ENCODE data around the genes RAB9B, H2BW1, ZCCHC18 and IL1RAPL2.

DNA sequence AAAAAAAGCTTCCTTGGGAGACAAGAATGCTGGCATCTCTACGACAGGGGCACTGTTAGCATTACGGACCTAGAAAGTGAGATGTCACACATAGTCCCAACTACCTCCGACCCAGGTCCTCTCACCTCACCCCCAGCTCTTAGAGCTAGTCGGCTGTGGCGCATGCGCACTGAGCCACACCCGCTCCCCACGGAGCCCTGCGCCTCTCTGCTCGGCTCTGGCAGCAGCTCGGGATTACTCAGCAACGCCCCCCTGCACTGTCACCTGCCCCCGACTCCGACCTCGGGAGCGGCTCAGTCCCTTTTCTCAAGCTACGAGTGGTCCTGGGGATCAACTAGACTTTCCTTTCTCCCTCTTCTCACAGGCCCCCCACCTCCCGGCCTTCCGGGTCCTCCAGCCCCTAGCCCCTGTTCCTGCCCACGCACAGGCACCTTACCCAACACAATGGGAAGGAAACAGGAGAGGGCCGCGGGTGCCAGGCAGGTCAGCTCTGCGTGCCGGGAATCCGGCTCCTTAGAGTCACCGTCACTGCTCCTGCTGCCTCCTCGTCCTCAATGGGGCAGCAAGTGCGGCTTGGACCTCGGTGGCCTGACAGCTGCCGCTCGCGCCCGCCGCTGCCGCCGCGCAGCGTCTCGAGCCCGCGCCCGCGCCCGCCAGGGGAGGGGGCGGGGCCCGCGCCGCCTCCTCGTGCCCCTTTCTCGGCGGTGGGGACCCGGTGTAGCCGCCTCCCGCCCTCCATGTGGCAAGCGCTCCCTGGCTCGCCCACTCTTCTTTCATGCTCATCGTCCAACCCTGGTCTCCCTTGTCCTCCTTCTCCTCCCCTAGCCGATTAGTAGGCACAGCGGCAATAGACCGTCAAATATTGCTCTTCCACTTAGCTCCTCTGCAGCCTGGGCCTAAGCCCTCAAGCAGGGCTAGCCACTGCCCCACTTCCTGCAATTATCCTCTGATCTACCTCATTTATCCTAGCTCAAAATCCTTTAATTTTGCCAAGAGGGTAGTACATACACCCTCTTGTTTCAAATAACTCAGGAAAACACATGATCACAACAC is at the start of gene RAB9B:
RAB9B (minus strand) TSS at position 634 of the 1,053 bp plus-strand sequence.
- RRBS: no CpG with 5 or more reads among the region's 60 CpGs

DNA sequence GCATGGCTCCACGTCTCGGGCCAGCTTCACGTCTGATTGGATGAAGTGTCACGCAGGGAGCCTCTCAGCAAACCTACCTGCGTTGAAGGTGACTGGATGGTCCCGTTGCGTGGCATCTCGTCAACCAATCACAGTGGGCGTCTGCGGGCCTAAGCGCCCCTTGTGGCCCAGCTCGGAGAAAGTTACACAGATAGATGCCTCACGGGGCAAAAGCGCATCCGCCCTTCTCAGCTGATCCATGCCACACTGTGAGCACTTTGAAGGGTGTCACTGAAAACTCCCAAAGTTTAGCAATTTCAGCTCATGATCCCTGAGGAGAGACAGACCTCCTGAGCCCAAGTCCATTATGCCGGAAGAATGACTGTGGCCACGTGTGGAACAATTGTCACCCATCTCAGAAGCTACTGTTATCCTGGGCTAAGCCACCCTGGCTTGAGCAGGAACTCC is at the start of gene H2BW1:
H2BW1 (minus strand) TSS at position 52 of the 447 bp plus-strand sequence.
- RRBS: no CpG with 5 or more reads among the region's 17 CpGs

- RRBS: 4% methylated on average over 24 of the region's 83 CpGs
These were observed at the start of gene ZCCHC18 for GRCh38 chrX:104112127-104113117. ZCCHC18 (plus strand) TSS chrX:104112523.

- RRBS: no CpG with 5 or more reads among the region's 12 CpGs
These were observed 23.6 kb downstream of the FAM199X start for GRCh38 chrX:104189547-104190523.

DNA sequence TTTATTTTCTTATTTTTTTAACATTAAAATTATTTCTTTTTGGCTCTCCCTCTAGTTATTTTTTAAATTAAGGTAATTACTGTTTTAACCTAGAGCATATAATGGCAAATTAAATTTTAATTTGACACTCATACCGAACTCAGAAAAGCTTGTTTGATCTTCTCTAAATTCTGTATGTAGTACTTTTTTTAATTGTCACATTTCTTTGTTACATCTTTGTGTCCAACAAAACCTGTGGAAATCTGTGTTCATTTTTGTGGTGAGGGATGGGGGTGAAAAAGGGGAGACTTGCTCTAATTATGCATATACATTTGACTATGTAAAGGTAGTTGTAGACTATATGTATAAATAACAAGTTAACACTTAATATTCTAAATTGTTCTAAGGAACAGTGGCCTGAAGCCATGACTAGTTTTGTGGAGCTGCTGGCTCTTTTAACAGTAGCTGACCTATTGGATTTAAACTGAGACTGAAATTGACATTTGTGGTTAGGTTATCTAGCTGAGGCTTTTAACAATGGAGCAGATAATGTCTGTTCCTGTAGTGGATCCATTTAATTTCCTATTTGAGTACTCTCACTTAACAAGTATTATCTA is 27.9 kb downstream of the FAM199X start:
- RRBS: no CpG with 5 or more reads among the region's 1 CpG

GRCh38 chrX:104347852-104348333 is 93.2 kb upstream of the ESX1 start:
- RRBS: no CpG with 5 or more reads among the region's 4 CpGs

DNA sequence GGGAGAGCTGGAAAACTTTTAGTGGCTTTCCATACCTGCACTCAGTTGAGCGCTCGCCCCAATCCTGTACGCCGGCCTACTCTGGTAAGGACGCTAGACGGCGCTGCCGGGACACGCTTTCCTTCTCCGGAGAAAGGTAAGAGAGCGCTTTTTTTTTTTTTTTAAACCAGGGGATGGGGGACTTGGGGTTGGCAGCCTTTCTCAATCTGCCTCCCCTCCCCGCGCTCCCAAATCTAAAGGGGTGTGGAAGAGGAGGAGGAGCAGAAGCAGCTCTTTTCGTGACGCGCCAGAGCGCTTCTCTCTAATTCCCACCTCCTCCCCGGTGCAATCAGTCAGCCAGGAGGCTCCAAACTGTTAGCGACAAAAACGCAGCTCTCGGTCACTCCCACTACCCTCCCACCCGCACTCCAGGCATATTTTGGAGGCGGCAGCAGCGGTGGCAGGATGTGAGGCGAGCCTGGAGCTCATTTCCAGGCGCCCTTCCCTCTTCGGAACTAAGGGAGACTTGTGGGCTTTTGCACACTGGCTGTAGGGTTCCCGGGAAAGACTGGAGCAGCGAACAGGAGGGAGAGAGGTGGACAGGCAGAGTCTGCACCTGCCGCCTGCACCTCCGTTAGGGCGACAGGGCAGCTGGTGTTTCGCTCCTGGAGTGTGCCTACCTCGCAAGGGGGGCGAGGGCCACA is at the start of gene IL1RAPL2:
IL1RAPL2 (plus strand) TSS at position 331 of the 683 bp plus-strand sequence.
- RRBS: no CpG with 5 or more reads among the region's 35 CpGs

GRCh38 chrX:106169408-106169877 is 1.3 kb downstream of the PWWP3B start:
- RRBS: no CpG with 5 or more reads among the region's 3 CpGs

DNA sequence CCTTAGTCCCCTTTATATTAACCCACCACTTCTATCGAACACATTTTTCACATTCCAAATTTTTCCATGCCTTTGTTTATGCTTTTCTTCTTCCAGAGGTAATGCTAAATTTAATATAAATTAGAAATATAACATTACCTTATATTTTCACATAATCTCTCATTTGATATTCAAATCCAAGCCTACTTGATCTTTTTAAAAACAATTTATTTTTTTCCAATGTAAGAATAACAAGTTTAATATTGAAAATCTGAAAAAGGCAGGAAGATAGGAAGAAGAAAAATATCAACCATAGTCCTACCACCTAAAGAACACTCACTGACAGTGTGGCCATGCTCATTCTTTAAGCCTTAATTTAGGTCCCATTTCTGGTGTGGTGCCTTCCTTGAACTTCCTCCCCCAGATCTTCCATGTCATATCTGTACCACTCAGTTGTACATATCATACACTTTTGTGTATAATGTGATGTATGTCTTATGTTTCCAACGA is 20.4 kb downstream of the CLDN2 start:
- RRBS: no CpG with 5 or more reads among the region's 2 CpGs

- RRBS: no CpG with 5 or more reads among the region's 23 CpGs
These were observed 26.7 kb downstream of the PRPS1 start for GRCh38 chrX:107654671-107655690.

- RRBS: no CpG with 5 or more reads among the region's 11 CpGs
These were observed 45.9 kb downstream of the PRPS1 start for GRCh38 chrX:107673884-107674928.

- RRBS: no CpG with 5 or more reads among the region's 6 CpGs
These were observed 62.2 kb downstream of the TSC22D3 start for GRCh38 chrX:107713359-107713862.

GRCh38 chrX:107774689-107775492 is 696 bp downstream of the TSC22D3 start:
- RRBS: 100% methylated on average over 5 of the region's 32 CpGs

DNA sequence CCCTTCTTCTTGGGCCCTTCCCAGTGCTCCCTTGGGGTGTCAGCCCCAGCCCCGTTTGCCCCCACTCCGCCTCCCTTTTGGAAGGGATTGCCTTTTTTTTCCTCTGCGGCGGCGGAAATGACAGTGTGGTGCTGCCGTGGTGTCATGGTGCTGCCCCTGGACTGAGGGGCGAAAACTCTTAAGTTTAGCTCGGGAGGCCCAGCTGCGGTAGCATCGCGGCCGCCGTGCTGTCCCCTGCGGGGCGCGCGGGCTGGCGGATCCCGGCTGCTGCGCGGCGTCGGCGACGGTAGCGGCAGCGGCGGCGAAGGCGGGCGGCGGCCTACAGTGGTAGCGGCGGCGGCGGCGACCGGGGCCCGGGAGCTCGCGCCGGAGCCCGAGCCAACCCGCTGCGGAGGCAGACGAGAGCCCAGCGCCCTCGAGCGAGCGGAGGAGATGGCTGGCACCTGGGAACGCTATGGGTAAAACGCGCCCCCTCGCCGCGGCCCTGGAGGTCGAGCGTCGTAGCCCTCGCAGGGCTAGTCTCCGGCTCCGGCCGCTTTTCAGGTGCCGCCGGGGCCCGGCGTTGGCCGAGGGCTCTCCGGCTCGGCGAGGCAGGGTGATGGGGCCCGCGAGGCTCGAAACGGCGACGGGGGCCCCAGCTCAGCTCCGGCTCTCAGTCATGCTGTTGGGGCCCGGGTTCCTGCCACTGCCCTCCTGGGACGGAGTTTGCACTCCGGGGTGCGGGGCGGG is 471 bp downstream of the MID2 start:
- RRBS: 2% methylated on average over 28 of the region's 83 CpGs

- RRBS: no CpG with 5 or more reads among the region's 29 CpGs
These were observed 1.2 kb downstream of the IRS4 start for GRCh38 chrX:108735144-108735582.

GRCh38 chrX:108735583-108736267 is 638 bp downstream of the IRS4 start:
- RRBS: no CpG with 5 or more reads among the region's 70 CpGs

DNA sequence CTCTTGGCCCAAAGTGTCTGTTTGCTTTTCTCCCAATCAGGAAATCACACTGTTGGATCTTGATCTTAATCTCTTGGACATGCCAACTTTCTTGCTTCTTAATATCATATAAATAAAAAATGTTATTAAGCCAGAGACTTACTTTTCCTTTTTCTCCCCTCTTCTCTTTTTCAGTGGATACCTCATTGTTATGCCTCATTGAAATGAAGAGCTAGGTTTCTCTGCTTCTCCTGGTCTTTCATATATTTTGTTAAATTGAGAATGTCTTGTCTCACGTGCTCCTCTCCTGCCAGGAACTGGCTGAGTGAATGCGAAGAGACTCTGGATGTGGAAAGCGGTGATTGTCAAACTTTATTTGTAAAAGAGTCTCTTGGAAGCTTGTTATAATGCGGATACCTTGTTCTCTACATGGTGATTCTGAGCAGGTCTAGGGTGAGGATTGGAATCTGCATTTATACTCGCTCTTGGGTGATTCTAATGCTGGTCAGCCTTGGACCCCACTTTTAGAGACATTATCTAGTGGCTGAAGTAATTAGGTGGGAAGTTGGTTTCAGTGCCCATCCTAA is 7.3 kb downstream of the TMEM164 start:
- RRBS: no CpG with 5 or more reads among the region's 5 CpGs

GRCh38 chrX:110015981-110016216 is 13.0 kb downstream of the TMEM164 start:
- RRBS: no CpG with 5 or more reads among the region's 5 CpGs

GRCh38 chrX:110173052-110174236 is 144.4 kb downstream of the AMMECR1 start:
- RRBS: no CpG with 5 or more reads among the region's 20 CpGs

Data from UCH-1 (cell line).